ENCODE measurements around a stretch of chr4.

DNA sequence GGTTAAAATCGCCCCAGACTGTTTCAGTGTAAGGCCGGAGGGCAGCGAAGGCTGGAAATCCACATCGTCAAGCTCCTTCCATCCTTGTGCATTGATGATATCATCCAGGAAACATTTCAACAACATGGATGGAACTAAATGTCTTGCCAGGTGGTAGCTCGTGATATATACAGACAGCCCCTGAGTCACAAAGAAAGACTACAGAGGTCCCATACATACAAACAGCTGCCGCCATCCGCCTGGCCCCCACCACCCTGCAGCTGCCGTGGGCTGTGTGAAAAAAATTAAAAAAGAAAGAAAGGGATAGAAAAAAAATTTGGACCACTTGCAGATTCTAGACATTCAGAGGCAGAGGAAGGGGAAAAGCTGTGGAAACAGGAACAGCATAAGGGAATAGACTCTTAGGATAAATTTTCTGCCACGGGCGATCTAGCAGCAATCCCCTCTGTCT is 148.8 kb upstream of the RBPJ start:
- PRO-cap: no peak

- PRO-cap: no peak
Observed at GRCh38 chr4:26204184-26204564, 116.6 kb upstream of the RBPJ start.

- PRO-cap: no peak
Observed at GRCh38 chr4:26274990-26275615, 45.7 kb upstream of the RBPJ start.

DNA sequence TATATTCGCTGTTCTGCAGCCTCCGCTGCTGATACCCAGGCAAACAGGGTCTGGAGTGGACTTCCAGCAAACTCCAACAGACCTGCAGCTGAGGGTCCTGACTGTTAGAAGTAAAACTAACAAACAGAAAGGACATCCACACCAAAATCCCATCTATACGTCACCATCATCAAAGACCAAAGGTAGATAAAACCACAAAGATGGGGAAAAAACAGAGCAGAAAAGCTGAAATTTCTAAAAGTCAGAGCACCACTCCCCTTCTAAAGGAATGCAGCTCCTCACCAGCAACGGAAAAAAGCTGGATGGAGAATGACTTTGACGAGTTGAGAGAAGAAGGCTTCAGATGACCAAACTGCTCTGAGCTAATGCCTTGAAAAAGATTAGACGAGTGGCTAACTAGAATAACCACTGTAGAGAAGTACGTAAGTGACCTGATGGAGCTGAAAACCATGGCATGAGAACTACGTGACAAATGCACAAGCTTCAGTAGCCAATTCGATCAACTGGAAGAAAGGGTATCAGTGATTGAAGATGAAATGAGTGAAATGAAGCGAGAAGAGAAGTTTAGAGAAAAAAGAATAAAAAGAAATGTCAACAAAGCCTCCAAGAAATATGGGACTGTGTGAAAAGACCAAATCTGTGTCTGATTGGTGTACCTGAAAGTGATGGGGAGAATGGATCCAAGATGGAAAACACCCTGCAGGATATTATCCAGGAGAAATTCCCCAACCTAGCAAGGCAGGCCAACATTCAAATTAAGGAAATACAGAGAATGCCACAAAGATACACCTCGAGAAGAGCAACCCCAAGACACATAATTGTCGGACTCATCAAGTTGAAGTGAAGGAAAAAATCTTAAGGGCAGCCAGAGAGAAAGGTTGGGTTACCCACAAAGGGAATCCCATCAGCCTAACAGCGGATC is 111.1 kb downstream of the TBC1D19 start:
- PRO-cap: no peak

DNA sequence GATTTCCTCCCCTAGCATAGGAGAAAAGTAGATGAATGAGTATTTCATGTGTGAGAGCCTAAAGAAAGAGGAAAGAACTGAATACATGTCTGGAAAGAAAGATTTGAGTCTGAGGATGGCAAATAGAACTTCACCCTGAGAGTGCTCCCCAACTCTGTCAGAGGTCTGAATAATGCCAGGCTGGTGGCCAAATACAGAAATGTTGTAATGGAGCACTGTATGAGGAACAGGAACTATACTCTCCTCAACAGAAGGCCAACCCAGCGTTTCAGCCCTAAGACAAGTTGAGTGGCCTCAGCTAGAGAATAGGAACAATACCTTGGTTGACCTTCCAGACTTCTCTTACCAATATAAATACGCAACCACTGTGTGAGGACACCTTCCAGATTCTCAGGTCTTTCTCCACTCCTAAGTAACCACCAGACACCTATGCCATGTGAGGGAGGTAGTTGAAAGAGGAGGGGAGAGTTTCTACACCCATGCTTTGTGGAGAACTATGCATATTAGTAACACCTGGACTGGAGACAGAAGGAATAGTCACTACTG is 94.5 kb upstream of the STIM2 start:
- PRO-cap: no peak

DNA sequence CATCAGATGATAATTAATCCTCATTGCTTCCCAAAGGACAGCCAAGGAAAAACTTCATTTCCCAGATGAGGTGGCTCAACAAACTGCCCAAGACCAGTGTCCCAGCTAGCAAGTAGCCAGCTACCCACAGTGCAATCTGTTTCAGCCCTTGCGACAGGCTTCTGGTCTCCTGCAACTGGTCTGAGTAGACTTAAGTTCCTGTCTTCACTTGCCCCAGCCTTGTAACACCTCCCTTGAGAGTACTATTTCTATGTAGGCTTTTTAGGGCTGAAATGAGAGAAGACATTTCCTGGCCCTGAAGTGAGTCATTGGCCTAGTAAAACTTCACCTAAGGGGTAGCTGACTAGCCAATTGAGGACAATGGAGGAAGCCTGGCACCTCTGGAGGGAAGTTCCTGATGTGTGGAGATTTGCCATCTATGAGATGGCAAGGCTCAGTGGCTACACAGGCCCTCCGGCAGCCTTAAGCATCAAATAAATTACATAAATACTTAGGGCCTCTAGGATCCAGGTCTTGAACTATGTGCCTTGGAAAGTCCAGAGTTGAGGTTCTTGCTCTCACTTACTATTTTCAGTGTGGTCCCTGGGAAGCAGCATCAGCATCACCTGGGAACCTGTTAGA is 80.0 kb upstream of the STIM2 start:
- PRO-cap: no peak

DNA sequence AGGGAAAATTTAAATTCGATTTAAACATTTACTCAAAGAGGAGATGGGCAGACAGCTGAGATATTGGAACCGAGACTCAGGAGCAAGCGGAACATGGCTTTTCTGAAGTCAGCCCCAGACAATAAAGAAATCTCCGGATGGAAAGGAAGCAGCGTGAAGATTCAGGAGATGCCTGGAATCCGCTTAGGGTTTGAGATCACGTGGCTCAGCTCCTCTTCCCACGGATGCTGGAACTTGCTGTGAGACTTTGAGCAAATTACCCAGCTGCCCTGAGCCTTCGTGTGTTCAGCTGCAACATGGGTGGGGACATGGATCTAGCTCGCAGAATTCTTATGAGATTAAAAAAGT is 55.8 kb upstream of the STIM2 start:
- PRO-cap: no peak

GRCh38 chr4:26857139-26858446 is 3.0 kb upstream of the STIM2 start:
- PRO-cap: bidirectional peak, plus-strand start at chr4:26857398, minus-strand start at chr4:26857440; bidirectional peak, plus-strand start at chr4:26857814, minus-strand start at chr4:26857635; unidirectional peak, plus-strand start at chr4:26857999

- PRO-cap: no peak
Observed at GRCh38 chr4:26872846-26873787, 12.5 kb downstream of the STIM2 start.

GRCh38 chr4:30718034-30718539 is 2.1 kb upstream of the PCDH7 start:
- PRO-cap: bidirectional peak, plus-strand start at chr4:30718182, minus-strand start at chr4:30718119

GRCh38 chr4:31099431-31099871 is 379.3 kb downstream of the PCDH7 start:
- PRO-cap: no peak

DNA sequence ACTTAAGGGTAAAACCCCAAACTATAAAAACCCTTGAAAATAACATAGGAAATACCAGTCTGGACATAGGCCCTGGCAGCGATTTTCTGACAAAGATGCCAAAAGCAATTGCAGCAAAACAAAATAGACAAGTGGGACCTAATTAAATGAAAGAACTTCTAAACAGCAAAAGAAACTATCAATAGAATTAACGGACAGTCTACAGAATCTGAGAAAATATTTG is 255.7 kb downstream of the ARAP2 start:
- PRO-cap: no peak

DNA sequence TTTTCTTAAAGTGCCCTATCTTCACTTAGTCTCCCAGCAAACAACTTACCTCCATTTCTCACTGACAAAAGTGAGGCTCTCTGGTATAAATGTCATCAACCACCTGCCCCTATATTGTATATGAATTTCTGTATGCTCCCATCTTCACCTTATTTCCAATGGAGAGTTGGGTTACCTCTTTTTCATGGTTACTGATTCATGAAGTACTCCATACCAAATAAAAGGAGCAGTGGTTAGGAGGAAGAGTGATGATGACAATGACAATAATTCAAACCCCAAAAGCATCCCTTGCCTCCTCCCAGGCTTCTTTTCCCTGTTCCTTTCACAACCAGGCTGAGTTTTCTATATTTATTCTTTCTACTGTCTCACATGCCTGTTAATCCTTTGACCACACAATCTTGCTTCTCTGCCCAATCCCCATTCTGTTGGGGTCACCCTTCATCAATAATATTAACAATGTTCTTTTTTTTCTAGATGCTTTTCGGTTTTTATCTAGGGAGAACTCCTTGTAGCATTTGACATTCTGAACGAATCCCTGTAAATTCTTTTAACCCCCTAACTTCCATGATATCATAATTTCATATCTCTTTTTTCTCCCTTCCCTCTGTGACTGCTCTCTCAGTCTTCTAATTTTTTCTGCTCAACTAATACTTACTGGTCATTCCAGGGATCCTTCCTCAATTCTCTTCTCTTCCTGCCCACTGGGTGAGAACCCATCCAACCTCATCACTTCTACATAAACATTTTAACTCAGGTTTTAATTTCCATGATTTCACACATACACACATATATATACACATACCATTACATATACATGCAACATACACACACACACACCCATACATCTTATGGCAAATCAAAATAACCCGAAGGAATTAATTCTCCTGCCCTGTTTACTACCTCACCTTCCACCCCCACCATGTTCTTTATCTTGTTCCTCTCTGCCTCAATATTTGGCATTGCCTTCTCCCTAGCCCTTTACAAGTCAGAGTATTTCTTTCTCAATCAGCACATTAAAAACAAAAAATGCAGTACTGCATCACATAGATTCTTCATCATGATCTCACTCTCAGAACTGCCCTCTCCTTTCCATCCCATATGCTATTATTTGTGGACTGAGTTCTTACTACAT is 114.9 kb downstream of the ARAP2 start:
- PRO-cap: no peak

GRCh38 chr4:36148874-36149688 is 95.2 kb downstream of the ARAP2 start:
- PRO-cap: no peak

DNA sequence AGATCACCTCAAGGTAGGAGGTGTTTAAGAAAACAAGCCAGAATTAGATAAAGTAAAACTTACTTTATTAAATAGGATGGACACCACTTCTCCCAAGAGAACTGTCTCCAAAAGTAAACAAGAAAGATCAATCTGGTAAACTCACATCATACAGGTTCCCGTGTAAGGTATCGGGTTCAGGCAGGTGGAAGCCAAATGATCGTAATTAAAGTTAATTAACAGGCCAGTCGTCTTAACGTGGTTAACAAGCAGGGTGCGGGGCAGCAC is 835 bp downstream of the ARAP2 start:
- PRO-cap: no peak

DNA sequence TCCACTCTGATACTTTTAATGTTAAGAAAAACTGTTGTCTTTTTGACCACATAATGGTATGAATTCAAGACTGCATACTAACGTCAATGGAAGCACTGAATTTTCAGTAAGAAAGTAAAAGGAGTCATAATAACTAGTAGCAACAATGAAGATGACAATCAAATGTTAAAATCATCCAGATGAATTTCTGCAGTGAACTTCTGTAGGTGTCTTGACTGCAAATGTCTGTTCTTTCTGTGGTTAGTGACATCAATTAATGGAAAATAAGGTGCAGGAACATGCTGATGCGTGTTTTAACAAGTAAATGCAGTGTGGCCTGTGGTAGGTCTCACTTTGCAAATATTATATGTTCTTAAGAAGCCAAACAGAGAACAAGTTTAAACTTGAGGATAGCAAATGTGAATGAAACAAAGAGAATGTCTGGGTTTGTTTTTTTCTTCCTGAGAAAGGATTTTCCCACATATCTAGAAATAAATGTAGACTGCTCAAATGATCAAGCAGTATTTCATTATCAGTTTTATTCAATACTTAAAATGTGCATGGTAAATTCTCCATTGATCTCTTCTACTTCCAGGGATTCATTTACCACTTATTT is 2.6 kb upstream of the DTHD1 start:
- PRO-cap: no peak

- PRO-cap: bidirectional peak, plus-strand start at chr4:37490625, minus-strand start at chr4:37490531
Observed at GRCh38 chr4:37490288-37490867, 36.7 kb downstream of the C4orf19 start.

- PRO-cap: no peak
Observed at GRCh38 chr4:37584500-37585376, 101.4 kb downstream of the RELL1 start.

DNA sequence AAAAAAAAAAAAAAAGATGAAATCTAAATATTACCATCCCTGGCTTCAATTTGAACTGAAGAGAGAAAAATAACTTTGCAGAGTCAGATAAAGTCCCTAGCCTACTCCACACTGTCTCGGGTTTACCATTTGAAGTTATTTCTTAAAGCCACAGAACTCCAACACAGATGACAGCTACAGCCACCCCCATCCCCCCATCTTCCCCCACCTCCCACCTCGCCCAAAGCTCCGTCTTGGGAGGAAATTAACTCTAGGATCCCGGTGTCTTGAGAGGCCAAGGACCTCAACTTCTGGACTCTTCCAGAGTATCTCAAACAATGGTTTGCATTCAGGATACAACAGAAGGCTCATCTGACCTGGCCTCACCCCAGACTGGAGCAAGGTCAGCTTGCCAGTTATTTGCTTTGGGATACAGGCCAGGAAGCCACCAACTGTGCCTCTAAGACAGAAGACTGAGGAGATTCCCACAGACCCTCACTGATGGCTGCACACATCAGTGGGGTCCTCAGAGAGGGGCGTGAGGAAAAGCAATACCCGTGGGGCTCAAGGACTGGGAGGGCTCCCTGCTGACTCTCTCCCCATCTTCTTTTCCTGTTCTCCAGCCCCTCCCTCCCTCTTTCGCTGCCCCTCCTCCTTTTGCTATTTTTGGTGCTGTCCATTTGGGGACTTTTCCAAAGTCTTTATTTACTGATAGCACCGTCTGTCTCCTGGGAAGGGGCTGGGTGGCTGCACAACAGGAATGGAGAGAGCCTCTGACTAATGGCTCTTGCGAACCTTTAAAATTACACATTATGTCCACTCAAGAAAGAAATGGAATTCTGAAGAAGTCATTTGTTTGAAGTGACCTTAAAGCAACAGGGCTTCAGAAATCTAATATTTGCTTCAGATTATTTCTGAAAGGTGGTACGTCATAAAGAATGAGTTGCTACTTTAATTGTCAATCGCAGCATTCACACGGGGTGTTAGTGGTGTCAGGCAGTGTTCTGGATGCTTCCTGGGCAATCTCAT is 23.3 kb downstream of the RELL1 start:
- PRO-cap: no peak

GRCh38 chr4:37675794-37676401 is 10.3 kb downstream of the RELL1 start:
- PRO-cap: no peak

Data from progenitor cell of endocrine pancreas (in vitro differentiated cells).